LHCN-M2 (cell line): ENCODE measurements around the genes CEP135, IGFBP7 and UBA6.

DNA sequence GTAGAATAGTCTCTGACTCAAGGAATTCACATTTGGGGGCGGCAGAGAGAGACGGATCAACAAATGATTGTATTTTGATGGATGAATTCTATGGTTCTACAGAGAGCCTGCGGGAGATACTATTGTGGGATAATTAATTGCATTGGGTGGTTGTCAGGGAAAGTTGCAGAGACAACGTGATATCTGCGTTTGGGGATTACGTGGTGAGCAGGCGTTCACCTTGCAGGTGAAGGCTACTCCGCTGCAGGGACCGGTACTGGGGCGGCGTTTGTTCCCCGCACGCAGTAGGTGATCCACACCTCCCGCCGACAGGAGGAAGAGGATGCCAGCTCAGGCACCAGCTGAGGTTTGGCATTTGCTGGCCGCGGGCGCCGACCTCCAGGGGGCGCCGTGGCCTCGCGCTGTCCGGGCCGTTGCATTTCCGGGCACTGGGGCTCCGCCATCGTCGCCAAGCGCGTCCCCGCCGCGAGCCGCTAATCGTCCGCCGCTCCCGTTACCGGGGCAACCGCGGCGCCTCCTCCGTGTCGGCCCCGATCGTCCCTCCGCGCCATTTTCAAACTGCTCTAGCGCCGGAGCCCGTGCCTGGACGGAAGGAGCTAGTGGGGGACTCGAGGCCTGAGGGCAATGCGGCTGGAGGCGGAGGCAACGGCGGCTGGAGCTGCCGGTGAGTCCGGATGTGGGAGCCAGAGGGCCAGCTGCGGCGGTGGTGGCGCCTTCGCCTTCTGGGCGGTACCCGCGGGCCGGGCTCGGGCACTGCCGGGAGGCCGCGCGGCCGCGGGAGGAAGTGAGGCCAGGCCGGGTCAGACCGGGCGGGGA is at the start of gene CEP135:
TSS of gene CEP135 (plus strand) at position 550 of the 816 bp plus-strand sequence.
- RAMPAGE, long total RNA: start-site peak on the plus strand centred at position 425 of the sequence, 35 bp wide, 15 reads

DNA sequence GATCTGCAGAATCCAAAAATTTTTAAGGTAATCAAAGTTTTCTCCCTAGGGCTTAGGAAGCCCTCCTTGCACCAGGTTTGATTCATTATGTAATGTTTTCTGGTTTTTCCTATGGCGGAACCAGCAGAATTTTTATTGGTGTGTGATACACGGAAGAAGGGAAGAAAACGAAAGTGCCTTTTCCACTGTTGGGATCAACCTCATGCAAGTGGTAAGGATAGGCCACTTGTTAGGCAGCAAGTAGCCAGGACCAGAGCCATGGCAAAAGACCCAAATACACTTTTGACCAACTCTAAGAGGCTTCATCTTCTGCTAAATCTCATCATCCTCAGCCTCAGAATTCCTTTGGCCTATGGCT is 21.3 kb downstream of the PPAT start:
- RAMPAGE, long total RNA: no peak

DNA sequence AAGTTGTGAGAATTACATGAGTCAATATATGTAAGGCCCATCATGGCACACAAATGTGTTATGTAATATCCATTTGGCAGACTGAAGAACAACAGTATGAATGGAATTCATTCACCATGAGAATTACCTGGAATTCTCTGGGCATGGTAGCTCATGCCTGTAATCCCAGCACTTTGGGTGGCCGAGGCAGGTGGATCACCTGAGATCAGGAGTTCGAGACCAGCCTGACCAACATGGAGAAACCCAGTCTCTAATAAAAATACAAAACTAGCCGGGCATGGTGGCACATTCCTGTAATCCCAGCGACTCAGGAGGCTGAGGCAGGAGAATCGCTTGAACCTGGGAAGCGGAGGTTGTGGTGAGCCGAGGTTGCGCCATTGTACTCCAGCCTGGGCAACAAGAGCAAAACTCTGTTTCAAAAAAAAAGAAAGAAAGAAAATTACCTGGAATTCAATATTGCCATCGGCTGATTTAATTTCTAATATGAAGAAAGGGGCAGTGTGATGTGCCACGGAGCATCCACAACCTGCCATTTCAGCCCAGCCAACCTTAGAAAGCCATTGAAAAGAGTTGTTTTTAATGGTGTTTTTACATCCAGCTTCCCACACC is 4.7 kb upstream of the SRP72 start:
- RAMPAGE, long total RNA: no peak

- RAMPAGE, long total RNA: no peak
Observed at GRCh38 chr4:56762989-56763332, 58.5 kb downstream of the SPINK2 start.

DNA sequence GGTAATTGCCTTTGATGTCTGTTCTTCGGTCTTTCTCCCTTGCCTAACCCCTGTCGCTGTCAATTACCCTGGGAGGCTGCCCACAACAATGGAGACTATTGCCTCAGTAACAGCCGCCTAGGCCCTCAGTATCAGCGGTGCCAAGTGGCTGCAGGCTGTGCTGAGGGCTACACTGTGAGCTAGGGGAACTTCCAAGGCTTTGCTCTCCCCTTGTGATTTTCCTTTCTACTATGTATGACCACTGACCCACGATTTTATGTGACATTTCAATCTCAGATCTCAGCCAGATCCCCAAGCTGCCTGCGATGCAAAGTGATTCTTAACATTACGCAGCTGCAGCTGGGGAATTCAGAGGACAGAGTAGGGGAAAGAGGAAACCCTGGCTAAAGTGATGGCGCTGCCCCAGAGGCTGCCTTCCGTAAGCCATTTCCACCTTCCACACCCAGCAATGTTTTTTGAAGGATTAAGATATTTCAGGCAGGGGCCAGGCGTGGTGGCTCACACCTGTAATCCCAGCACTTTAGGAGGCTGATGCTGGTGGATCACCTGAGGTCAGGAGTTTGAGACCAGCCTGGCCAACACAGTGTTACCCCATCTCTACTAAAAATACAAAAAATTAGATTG is 36.1 kb upstream of the REST start:
- RAMPAGE, long total RNA: no peak

GRCh38 chr4:57049493-57050095 is 60.6 kb downstream of the IGFBP7 start:
- RAMPAGE, long total RNA: no peak

GRCh38 chr4:57064613-57065238 is 45.5 kb downstream of the IGFBP7 start:
- RAMPAGE, long total RNA: no peak

GRCh38 chr4:57071144-57071932 is 38.8 kb downstream of the IGFBP7 start:
- RAMPAGE, long total RNA: no peak

GRCh38 chr4:57085766-57086199 is 24.4 kb downstream of the IGFBP7 start:
- RAMPAGE, long total RNA: no peak

- RAMPAGE, long total RNA: no peak
Observed at GRCh38 chr4:57102896-57103830, 7.0 kb downstream of the IGFBP7 start.

DNA sequence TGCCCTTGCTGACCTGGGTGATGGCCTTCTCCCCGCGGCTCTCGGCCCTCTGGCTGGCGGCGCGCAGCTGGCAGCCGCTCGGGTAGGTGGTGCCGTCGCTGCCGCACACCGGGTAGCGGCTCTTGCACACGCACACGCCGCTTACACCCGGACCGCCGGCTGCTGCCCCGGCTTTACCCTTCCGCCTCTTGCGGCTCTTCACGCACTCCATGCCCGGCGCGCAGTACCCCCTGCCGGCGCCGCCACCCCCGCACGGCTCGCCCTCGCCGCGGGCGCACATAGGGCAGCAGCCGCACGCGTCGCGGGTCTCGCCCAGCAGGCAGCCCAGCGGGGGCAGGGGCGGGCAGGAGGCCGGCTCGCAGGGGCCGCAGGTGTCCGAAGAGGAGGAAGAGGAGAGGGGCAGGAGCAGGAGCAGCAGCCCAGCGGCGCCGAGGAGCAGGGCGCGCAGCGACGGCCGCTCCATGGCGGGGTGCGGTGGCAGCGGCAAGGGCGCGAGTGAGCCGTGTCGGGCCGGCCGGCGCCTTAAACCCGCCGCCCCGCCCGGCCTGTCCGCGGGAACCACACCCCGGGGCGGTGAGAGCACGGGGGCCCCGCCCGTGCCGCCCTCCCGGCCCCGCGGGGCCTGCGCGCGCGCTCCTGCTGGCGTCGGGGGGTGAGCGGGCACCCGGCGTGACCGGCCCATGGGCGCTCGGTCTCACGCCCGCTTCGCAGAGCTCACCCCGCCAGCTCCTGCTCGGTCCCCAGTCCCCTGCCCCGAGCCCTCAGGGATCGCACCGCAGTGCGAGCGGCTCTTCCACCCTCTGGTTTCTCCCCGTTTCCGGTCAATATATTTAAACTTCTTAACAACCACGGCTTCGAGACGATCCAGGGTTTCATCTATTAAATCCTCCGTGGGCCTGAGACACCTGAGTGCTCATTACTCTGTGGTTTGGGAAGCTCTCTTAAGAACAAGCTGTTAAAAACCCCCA is at the start of gene IGFBP7:
TSS of gene IGFBP7 (minus strand) at position 497 of the 968 bp plus-strand sequence.
- RAMPAGE, long total RNA: no peak

GRCh38 chr4:64271270-64272338 is 137.6 kb downstream of the TECRL start:
- RAMPAGE, long total RNA: no peak

DNA sequence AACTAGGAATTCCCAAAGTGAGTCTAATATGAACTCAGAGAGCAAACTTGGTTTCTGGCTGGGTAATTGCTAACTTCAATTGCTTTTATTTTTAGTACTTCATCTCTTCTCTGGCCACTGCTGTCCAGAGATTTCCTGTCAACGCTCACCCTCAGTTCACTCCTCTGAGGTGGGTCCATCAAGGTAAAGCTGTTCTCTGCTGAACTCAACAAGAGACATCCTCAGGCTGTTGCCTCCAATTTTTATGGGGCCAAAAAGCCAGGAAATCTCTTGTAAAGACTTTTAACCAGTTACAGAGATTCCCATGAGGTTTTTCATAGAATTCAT is 75.3 kb upstream of the TECRL start:
- RAMPAGE, long total RNA: no peak

DNA sequence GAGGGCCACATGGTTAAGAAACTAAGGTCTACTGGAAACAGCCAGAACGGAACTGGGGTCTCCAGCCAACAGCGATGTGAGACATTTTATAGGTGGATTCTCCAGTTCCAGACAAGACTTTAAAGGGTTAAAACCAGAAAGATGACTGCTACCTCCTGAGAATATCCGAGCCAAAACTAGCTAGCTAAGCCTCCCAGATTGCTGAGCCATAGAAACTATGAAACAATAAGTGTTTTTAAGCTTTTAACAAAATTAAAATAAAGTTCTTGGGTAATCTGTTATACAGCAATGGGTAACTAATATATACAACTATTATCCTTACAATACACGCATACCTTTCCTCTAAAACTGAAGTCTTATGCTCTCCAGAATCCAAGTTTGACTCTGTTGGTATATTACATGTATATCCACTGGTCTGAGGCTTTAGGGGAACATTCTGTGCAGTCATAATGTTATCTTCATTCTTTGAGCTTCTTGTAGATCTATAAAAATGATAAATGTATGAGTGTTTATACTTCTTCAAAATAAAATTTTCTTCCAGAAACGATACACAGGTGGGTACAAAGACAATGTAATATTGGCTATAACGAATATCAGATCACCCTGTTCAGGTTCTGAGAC is 38.7 kb downstream of the CENPC start:
- RAMPAGE, long total RNA: no peak

DNA sequence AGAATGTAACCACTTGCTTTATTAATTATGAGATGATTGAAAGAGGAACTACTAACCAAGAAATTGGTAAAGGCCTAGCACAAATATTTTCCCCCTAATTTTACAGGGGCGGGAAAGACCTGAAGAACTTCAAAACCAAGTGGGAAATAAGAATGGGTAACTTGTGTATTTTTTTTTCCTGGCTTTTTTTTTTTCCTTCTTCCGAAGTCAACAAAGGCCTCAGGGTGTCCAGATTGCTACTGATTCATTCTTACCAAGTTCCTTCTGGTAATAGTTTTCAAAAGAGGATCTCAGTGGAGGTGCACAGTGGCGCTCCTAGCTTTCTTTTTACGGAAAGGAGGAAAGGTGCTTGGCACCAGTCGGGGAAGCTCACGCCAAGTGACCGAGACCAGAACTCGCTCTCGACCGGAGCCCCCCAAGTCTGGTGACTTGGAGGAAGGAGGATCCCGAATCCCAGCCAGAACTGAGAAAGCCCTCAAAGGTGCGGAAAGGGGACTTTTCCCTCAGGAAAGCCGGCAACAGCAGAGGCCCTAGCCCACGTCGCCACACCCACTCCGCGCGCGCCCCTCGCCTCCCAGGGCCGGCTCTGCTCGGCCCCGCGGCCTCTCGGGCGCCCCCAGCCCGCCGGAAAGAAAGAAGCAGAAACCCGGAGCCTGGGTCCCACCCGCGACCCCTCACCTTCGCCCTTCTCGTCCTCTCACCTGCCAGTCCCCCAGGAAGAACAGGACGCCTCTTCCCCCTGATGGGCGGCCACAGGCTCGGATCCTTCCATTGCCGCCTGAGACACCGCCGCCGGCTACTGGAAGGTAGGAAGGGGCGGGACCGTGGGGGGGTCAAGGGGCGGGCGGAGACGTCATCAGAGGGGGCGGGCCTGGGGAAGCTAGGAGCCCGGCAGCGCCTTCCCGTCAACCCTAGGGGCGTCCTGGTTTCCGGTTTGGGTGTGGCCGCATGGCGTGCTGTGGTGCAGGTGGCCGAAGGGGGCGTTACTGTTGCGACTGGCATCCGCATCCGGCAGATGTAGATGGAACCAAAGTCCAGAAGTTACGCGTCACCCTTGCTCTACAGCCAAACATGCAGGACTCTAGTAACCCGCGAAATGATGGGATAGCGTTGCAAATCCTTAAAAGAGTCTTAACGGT is at the start of gene UBA6:
TSS of gene UBA6 (minus strand) at position 808 of the 1,139 bp plus-strand sequence.
- RAMPAGE, long total RNA: start-site peak on the minus strand centred at position 789 of the sequence, 27 bp wide, 51 reads; start-site peak on the plus strand centred at position 1,020 of the sequence, 63 bp wide, 17 reads

DNA sequence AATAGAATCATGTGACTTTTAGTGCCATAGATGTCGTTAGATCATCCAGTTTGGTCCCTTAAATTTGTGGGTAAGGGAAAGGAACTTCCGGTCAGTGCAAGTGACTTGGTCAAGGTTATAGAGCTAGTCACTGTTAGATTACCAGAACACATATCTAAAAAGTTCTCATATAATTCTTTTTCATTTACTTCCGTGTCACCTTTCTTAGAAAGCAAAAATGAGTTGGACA is 592 bp upstream of the UBA6 start:
- RAMPAGE, long total RNA: no peak

- RAMPAGE, long total RNA: no peak
Observed at GRCh38 chr4:67885531-67886253, 1.9 kb upstream of the TMPRSS11D start.

DNA sequence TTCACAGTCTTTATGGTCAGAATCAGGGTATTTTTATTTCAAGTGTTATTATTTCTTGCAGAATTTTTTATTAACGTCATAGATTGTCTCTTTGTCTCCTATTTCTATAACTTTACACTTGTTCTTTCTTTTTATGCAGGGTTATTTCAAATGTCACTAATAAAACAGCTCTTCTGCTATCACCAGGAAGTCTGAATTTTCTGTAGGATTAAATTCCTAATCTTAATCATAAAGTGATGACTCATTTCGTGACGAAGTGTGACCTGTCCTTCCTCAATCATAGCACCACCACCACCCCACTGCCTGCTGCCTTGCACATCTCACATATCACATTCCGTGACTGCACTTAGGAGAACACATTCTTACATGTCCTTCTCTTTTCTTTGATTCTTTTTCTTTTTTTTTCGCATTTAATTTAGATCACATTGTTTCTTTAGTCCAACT is 57.7 kb upstream of the UGT2B7 start:
- RAMPAGE, long total RNA: no peak

DNA sequence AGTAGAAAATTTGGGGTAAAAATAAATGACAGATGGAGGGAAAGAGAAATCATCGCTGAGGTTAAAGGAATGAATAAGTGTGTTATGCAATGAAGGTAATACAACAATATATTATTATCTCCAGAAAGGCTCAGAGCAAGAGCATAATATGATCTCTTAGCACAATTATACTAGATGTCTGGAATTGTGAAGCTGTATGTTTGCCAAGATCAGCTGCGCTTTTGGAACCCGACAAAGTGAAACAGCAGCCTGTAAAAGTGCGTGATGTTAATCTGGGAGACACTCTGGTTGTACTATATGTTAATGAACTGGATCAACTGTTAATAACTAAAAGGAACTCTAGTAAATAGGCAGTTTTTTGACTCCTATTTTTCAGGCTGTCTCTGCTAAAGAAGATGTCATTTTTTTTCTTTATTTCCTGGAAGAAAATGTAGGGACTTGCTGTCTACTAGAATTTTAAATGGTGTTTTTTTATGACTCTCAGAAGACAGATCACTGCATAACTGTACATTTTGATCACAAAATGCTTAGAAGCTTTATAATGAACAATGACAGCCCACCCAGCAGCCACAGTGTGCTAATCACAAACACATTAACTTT is 50.1 kb downstream of the UGT2B28 start:
- RAMPAGE, long total RNA: no peak

DNA sequence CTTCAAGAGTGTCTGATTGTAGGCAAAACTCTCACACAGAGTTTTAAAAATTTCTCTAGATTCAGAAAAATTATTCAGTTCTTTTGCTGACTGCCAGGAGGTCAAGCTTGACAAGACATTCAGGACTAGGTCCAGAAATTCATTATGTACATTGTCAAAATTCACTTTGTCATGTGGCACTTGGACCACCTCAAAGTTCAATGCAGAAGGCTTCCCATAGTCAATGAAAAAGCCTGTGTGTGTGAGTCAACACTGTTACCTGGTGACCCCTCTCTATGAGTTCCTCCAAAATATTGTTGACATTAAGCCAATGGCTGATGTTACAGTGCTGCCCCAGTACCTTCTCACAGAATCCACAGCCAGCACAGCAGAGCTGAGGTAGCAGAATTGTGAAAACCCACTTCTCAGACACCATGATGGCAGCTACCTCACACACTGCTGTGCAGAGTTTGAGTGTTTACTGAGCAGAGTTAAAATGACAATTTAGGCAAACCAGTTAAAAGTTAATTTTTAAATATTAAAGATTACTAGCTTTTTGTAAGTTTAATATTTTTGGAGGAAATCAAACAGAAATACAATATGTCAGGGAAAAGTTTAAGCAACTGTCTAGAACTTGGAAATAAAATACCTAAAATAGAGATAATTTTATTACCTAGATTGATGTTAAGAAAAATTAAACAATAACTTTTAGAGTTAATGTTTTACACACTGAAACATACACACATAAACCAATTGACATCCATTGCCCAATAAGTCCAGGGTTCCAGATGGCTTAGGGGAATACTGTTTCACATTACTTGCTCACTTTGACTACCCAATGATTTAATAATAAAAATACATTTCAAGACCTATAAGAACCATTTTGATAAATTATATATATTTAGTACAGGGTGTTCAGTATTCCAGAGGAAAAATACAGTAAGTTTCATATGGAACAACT is 22.6 kb upstream of the UGT2B4 start:
- RAMPAGE, long total RNA: no peak